ENCODE results near the gene CIPC.

DNA sequence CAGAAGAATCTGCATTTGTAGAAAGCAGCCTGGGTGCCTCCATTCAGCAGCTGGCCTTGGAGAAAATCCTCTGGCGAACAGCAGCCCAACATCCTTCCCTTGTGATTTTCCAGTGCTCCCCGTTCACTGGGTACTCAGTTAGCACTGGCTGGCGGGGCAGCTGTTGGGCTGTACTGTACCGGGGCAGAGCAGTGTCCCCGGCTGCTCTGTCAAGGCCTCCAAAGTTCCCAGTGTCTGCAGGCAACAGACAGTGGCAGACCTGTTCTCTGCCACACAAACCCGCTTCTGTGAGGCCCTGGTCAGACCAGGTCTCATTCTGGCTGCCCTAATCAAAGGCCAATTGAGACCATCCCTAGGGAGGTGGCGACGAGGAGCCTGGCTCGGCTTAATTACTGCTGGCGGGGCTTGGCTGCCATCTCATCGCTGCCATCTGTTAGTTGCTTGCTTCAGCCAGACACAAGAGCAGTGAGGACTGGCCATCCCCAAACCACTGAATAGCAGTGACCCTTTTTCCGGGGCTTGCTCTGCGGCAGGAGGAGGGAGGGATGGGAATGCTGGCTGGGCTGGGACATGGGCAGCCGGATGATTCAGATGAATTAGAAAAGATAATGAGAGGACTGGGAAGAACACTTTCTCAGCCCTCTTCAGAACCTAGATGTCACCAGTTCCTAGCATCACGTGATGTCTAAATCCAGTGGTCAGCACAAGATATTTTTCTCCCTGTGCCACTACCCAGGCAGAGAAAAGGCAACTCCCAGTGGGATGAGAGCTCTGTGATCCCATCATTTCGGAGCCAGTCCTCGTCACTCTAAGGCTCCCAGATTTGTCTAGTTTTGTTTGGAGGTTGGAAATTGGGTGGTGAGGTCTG is 24.5 kb downstream of the ERG28 start:
- PRO-cap = no peak

DNA sequence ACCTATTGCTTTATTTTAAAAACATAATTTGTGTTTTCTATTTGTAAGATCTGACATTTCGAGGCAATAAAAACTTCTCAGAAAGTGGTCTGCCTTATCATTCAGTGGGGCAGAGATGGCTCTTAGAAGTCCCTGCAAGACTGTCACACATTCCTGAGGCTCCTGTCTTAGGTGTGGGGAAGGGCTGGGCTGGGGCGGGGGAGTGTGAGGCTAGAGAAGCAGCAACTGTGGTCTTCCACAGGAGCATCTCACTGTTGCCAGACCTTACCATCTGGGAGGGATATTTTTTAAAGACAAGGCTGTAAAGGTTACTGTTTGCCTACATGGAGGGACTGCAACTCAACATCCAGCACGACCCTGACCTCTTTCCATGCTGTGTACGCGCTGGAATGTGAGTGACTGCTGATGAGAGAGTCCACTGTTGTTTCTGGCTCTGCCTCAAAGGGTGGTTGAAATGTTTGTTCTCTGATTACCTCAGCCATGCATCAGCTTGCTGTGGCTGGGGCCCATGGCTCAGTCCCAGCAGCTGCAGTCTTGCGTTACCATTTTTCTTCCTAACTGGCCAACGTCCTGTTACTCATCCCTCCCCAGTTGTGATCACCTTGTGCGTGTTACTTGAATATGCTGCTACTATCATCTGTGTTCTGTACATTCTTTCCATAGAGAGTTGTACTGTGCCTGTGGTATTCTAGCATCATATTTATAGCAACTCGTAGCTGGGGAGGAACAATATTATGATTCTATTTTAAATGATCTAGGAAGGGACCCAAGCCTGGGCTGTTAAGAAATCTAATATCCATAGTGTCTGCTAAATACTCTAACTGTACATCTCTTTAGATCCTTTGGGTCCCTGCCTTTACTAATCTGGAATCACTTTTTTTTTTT is 12.3 kb downstream of the ERG28 start:
- PRO-cap = no peak

DNA sequence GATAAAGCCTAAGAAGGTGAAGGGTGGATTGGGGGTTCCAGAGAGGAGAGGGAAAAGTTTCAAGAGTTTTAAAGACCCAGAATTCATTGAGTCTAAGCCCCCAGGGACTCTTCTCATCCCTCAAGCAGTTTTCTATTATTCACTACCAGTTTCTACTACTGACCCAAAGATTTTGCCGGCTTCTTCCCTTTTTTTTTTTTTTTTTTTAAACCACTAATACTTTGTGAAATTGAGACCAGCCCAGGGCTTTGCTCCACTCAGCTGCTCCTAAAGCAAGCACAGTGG is 82.1 kb downstream of the TGFB3 start:
- PRO-cap = no peak

DNA sequence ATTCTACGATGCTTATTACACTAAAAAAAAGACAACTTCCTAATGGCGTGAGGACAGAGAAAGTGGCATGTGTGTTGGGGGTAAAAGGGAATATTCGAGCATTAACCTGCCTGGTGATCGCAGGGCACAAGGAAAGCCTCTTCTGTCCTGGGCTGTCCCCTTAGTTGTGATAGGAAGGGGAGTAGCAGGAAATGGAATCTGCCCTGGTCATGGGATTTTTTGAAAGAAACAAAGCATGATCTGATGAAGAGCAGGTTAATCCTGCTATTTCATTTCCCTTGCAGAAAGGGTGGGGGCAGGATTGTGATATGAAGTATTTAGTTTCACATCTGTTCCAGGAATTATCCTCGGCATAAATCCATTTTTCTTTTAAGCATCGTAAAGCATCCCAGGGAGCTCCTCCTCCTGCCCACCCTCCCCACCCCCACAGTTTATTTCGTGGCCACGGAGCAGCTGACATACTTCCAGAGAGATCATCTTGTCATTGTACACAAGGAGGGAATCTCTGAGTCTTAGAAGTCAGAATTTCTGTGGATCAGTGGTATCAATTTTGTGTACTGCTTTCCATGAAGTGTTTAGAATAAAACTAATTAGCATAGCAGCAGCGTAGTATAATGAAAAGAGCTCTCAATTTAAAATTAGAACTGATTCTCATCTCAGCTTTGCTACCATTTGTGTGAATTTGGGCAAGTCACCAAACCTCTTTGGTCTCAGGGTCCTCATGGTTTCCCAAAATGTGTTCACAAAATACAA is 53.0 kb downstream of the TGFB3 start:
- PRO-cap = no peak

DNA sequence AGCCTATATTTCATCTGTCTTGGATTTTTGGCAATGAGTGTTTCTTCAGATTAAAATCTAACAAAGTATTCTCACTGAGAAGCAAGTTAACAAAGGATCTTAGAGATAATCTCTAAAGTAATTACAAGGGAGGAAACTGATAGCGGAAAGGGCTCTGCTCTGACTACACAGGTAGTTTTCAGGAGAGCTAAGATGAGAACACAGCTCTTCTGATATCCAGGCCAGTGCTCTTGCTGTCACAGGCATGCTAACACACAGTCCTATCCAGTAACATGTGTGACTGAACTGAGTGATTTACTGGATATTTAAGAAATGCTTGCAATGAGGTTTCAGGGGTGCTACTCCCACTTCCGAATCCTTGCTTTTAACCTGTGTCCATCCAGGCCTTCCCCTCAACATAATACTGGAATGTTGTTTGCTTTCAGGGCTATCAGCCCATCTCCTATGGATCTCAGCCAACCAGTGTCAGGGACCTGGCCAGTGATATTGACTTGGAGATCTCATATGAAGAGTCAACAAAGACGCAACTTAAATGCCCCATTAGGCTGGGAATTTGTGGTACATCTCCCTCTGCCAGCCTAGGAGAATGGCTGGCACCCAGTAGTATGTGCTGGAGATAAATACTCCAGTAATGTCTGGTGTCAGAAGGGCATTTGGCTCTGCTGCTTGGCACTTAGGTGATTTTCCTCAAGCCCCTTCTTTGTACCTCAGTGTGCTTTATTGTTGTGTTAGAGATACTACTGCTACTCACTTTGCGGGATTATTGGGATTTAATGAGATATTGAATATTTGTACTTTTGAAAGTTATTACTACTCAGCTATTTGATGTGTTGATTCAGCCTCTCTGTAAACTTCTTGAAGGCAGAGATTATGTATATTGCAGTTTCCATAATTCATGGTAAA is 901 bp upstream of the IFT43 start:
- PRO-cap = no peak

DNA sequence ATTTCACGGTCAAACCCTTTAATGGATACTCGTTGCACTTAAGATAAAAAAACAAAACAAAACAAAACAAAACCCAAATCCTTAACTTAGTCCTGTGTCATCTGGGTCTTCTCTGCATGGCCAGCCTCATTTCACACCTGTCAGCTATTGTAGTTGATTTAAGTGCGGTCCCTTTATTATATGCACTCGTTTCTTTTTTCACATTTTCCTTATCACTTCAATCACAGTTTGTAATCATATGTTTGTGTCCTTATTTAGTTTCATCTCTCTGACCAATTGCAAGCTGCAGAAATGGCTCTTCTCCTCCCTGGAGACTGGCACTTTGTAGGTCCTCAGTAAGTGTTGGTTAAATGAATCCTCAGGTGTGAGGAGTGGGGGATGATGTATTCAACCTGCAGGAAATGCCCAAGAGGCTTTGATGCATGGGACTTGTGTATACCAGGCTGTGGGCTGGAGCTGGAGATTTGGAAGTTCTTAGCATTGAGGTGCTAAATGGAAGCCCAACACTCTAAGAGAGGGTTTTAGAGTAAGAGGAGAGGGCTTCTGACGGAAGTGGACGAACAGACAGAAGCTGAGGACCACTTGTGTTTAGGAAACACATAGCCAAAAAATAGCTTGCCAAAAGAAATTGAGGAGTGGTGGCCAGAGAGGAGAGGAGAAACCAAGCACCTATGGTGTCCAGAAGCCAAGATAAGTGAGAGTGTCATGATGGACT is 12.5 kb downstream of the IFT43 start:
- PRO-cap = no peak

DNA sequence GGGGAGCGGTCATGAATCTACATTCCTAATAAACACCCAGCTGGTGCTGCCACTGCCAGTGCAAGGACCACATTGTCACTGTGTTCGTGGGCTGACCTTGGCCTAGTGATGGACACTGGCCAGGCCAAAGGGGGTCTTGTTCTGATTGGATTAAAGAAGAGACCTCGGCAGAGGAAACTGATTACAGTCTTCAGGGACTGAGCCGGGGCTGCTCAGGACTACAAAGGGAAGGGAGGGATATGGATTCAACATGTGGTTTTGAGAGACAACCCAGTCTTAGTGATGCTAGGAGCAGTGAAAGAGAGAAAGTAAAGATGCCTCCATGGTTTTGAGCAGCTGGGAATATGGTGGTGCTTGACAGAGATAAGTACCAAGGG is 55.0 kb upstream of the GPATCH2L start:
- PRO-cap = no peak

- PRO-cap = no peak
These were observed 12.2 kb downstream of the GPATCH2L start for GRCh38 chr14:76163915-76164328.

- PRO-cap = no peak
These were observed 8.5 kb downstream of the VASH1 start for GRCh38 chr14:76769645-76770262.

GRCh38 chr14:76775751-76776278 is 14.5 kb downstream of the VASH1 start:
- PRO-cap = no peak

DNA sequence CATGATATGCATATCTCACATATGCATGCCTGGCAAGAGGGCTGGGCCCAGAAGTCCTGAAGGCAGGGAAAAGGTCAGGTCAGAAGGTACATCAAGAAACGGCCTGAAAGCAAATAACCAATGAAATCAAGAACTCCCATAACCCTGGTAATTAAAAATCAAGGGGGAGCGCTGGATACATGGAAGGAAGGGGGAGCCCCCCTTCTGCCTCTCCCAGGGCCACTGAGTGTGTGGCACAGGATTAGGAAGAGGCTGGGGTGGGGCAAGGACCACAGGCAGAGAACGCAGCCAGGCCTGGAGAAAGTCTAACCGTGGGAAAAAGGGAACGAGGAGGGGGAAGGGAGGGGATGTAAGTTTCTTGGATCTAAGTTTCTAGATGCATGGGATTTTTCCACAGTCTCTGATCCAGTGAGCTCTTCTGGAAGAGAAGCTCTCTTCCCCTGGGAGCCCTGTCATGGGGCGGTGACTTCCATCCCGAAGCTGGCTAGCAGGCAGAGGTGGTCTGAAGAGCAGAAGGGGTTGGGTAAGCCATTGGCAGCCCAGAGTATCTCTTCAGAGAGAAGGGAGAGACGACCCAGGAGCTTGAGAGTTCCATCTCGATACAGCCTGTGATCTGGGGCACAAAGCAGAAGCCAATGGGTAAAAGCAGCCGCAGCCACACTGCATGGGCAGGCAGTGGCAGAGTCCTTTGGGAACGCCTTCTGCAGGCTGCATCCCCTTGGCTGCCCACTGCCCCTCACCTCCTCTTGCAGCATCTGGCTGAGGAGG is 23.7 kb downstream of the ANGEL1 start:
- PRO-cap = no peak

DNA sequence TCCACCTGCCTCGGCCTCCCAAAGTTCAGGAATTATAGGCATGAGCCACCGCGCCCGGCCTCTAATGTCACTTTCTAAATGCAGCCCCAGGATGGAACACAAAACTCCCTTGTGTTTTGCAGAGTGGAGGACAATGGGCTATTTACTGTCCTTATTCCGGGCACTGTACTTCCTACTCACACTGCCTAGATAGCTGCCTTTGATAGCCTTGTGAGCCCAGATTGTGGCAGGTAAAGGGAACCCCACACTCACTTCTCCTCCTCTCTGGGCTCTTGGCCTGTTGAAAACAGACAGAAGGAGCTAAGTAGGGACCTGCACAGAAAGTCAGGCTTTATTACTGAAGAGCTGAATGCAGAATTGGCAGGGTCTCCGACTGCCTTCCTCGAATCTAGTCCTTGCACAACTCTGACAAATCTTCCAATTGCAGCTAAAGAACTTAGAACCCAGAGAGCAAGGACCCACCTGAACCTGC is 72.8 kb downstream of the LRRC74A start:
- PRO-cap = no peak

DNA sequence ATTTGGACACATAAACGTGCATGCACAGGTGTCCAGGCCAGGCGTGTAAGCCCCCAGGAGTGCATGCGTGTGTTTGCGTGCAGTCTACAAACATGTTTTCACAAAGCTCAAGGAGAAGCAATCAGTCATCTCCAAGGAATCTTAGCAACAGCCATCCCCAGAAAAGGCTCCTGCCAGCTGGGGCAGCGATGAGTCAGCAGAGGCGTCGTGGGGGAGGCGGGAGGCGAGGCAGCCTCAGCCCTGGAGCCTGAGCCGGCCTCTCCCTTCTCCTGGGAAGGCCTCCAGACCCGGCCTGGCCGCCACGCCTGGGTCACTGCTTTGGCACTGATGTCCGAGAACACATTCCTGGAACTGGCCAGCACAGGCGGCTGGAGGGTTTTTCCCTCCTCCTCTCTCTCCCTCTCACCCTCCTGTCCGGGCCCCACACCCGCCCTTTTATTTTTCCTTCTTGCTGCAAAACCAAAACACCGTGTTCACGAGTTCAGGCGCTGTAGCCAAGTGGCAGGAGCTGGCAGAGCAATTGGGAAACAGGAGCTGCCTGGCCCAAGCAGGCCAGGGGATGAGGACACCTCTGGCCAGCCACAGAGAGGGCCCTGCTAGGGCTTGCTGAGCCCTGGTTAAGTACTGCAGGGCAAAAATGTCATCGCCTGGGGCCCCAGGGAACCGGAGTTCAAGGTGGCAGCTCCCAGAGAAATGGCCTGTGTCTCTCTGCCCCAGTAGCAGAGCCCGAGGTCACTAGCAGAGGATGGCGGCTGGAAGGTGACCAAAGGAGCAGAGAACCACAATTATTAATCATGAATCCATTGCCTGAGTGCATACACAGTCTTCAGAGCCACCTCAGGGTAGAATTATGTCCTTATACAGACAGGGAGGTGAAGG is 92.8 kb downstream of the LRRC74A start:
- PRO-cap = bidirectional peak, plus-strand start at position 219 of the sequence, minus-strand start outside the sequence; bidirectional peak, plus-strand start at position 284 of the sequence, minus-strand start at position 294 of the sequence

DNA sequence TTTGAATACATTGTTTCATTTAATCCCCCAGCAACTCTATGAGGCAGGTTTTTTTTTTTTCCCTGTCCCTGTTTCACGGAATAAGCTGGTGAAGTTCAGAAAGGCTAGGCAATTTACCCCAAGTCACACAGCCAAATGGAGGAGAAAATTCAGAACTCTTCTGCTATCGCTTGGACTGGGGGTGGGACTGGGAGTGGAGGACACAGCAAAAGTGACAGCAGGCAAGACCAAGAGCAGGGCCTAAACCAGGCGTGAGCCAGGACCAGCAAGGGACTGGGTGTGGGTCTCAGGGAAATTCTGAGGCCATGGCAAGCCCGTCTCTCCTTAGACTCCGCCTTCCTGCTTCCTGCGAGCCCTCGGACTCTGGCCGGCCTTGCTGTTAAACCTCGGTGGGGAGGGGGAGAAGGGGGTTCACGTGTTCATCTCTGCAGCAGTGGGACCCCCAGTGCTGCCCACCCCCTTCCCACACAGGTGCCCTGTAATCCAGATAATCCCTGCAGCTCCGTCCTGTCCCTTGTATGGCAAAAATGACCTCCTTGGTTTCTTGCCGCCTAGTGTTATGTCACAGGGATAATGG is 97.7 kb downstream of the LRRC74A start:
- PRO-cap = no peak

DNA sequence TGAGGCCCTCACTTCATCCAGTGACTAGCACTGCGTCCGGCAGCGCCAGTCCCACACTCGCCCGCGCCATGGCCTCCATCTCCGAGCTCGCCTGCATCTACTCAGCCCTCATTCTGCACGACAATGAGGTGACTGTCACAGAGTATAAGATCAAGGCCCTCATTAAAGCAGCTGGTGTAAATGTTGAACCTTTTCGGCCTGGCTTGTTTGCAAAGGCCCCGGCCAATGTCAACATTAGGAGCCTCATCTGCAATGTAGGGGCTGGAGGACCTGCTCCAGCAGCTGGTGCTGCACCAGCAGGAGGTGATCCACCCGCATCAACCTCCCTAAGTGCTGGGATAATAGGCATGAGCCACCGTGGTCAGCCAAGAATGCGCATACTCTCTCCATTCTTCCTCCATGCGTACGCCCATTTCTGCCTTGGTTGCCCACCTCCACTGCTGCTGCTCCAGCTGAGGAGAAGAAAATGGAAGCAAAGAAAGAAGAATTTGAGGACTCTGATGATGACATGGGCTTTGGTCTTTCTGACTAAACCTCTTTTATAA is 59.8 kb downstream of the IRF2BPL start:
- PRO-cap = no peak

GRCh38 chr14:77043133-77044198 is 15.0 kb upstream of the IRF2BPL start:
- PRO-cap = unidirectional peak, plus-strand start at chr14:77043871; unidirectional peak, plus-strand start at chr14:77043915

DNA sequence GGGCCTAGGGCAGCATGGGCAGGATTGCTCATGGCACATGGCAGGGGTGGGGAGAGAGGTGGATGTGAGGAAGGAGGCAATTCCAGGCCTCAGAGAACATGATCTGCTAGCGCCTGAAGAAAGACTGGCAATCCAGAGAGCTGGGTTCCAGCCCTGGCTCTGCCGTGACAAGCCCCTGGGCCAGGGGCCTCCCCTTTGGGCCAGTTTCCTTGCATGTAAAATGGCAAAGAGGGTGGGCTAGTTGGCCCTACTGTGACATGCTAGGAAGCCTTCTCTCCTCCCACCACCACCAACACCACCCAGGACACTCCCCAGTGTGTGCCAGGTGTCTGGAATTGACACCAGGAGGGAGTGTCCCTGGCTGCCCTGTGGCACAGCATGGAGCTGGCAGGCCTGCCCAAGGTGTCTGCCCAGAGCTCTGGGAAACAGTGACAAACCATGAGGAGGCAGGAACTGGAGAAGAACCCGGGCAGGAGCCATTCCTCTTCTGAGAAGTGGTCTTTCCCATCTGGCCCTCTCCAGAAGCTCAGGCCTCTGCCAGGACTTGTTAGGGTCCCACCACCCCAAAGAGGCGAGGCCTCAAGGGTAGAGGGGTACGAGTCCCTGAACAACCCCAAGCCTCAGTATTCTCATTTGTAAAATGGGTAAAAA is 24.1 kb upstream of the IRF2BPL start:
- PRO-cap = no peak

DNA sequence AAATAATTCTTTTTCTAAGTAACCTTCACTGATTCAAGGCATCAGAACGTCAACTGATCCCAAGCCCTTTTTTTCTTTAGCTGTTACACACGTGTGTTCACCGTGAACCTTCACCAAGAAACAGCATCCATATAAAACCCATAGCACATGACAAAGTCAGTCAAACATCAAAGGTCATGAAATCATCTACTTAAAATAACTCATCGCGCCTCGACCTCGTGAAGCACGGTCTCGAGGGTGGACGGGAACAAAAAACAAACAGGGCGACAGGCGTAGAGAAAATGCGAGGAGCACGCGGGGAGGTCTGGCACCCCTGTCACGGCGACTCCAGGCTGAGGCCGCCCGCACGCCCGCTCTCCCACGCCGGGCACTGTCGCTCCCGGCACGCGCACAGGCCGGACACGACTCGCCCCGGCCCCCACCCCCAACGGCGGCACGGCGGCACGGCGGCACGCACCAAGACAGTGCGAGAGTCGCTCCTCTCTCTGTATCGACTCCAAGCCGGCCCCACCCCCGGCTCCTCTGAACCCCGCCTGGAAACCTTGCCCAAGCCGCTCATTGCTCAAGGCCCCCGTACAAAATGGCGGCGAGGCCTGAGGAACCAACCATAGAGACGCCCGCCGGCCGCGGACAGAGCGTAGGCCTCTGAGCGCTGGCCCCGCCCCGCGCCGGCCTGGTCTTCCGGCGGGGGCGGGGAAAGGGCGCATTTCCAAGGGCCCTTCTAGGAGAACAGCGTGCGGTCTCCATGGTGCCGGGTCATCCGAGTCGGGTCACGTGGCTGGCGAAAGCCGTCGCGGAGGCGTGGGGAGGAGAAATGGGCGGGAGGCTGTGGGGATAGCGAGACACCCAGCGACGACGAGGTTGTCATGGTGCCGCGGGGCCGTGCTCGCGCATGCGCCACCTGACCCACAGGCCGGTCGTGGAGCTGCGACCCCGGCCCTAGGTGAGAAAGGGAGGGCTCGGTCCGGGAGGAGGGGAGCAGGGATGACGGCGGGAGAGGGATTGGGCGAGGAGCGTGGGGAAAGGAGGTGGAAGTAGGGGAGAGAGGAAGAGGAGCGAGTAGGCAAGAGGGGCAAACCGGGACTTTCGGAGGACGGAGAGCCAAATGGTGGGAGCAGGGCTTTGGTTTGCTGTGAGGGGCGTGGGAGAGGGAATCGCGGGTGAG is at the start of gene CIPC:
Gene CIPC, plus strand, starts transcription at position 840 of the 1,165 bp plus-strand sequence.
- PRO-cap = bidirectional peak, plus-strand start at position 911 of the sequence, minus-strand start at position 524 of the sequence

GRCh38 chr14:77116191-77116930 is 18.3 kb downstream of the CIPC start:
- PRO-cap = no peak

GRCh38 chr14:77158169-77158571 is 16.6 kb upstream of the ZDHHC22 start:
- PRO-cap = no peak